LHCN-M2 (cell line): ENCODE data around the gene ZFR.

- RAMPAGE, long total RNA = no peak
Measured at GRCh38 chr5:32240728-32241356, 66.7 kb upstream of the GOLPH3 start.

GRCh38 chr5:32444405-32445196 is at the start of gene ZFR:
ZFR (minus strand) TSS chr5:32444740.
- RAMPAGE, long total RNA = start-site peak on the minus strand at chr5:32444716-32444743, 84 reads

DNA sequence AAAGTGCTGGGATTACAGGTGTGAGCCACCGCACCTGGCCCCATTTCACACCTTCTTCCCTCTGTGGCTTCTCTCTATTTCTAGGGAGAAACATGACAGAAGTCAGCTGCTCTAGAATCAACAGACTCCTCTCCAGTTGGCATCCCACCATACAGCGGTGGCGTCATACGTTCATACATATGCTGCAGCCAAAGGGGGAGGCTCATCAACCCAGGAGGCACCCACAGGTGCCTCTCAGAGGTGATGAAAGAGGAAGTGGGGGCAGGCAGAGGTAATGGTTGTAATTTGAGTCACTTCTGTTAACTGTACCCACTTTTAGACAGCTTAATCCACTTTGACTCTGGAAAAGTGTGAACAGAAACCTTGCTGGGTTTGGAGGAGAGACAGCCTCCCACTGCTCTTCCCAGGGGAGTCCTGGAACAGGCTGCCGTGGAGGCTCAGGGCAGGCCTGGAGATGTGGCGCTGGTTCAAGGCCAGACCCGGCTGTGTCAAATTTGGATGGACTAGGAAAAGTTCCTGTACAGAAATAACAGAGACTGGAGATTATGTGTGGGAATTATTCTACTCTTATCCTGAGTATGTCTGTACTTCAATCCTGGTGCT is 47.2 kb upstream of the SUB1 start:
- RAMPAGE, long total RNA = no peak

DNA sequence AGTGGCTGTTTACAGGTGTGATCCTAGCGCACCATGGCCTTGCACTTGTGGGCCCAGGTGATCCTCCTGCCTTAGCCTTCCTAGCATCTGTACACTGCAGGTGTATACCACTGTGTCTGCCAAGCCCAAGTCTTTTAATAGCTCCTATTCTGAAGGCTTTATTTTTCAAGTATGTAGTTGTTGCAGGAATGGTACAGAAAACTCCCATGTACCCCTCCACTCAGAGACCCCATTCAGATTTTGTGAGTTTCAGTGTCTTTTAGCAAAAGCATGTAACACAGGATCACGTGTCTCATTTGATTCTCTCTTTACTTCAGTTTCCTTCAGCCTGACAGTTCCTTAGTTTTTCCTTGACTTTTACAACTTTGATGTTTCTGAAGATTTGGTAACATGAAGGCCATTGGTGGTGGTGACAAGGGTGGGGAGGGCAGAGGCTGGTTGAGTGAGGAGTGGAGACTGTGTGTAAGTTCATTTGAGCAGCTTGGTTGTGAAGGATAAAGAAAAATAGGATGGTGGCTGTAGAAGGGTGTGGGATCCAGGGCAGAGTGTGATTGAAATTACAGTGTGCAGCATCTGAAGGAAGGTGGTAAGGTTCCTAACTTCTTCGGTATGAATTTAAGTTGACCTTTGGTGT is 20.3 kb downstream of the SUB1 start:
- RAMPAGE, long total RNA = no peak

DNA sequence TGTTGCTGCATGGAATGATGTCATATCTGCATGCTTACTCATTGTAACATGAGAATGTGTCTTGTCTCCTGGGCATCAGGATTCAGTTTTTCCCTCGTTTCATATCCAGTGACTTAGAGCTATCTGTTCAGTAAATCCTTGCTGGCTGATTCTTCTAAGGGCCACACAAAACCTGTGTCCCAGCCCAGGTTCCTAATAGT is 94.9 kb downstream of the NPR3 start:
- RAMPAGE, long total RNA = no peak

GRCh38 chr5:33229240-33229787 is 211.5 kb upstream of the TARS1 start:
- RAMPAGE, long total RNA = no peak

GRCh38 chr5:33287312-33287695 is 153.5 kb upstream of the TARS1 start:
- RAMPAGE, long total RNA = no peak

- RAMPAGE, long total RNA = no peak
Measured at GRCh38 chr5:33989251-33989782, 4.8 kb upstream of the SLC45A2 start.

DNA sequence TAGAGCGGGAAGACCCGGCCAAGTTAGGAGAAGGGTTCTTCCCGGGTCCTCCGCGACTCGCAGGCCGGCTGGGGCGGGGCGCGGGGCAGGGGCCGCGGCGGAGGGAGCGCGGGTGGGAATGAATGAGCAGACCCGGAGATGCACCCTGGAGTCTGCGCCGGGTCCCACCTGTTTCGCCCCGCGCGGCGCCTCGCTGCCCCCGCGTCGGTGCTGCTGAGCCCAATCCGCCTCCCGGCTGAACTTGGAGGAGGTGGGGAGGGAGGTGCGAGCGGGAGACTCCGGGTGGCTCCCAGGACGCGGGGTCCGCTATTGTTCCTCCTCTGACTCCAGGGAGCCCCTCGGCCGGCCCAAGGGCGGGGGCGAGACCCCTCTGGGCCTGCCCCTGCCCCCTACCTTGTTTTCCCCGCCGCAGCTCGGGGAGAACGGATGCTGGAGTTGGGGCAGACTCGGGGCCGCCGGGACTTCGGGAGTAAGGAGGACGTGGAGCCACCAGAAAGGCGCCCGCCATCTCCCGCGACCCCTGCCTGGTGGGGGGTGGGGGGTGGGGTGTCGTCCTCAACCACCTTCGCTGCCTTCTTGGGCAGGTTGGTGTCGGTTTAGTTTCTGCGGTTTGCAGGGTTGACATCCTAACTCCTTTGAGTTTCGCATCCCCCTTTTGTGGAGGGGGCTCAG is 718 bp downstream of the RAI14 start:
- RAMPAGE, long total RNA = no peak

- RAMPAGE, long total RNA = no peak
Measured at GRCh38 chr5:34709727-34710418, 53.7 kb downstream of the RAI14 start.

GRCh38 chr5:34937207-34937704 is 7.9 kb downstream of the DNAJC21 start:
- RAMPAGE, long total RNA = no peak

DNA sequence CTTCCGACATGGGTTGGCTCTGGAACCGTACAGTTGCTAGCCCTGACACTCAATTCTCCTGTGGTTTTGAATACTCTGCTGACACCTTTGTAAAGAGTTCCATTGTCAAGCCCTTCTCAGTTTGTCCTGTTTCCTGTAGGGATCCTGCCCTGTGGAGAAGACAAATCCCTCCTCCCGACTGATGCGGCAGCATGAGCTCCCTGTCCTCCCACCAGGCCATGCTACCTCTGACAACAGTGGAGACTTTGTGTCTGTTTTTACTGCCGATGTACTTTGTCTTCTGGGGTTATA is 57.8 kb downstream of the PRLR start:
- RAMPAGE, long total RNA = no peak

GRCh38 chr5:35198559-35199490 is 31.5 kb downstream of the PRLR start:
- RAMPAGE, long total RNA = no peak

GRCh38 chr5:35416424-35416739 is 186.1 kb upstream of the PRLR start:
- RAMPAGE, long total RNA = no peak

DNA sequence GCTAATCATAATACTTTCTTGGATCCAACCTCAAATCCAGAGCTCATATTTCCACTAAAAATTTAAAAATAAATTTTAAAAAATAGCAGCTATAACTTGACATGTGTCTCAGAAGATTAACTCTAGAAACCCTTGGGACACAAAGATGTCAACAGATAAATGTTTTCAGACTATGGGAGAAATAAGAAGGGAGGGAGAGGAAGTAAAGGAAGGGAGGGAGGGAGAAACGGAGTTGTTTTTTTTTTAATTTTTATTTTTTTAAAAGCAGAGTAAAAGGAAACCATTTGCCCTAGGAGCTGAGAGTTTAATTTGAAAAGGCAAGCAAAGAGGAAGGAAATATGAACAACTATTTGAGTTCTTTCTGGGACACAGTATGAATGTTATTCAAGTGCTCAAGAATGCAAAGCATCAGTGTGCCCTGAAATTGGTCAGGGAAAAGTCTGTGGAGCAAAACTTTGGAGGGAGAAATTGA is 75.7 kb upstream of the IL7R start:
- RAMPAGE, long total RNA = no peak

- RAMPAGE, long total RNA = no peak
Measured at GRCh38 chr5:35877131-35878321, 20.8 kb downstream of the IL7R start.

GRCh38 chr5:35924797-35925458 is 13.5 kb downstream of the CAPSL start:
- RAMPAGE, long total RNA = no peak

DNA sequence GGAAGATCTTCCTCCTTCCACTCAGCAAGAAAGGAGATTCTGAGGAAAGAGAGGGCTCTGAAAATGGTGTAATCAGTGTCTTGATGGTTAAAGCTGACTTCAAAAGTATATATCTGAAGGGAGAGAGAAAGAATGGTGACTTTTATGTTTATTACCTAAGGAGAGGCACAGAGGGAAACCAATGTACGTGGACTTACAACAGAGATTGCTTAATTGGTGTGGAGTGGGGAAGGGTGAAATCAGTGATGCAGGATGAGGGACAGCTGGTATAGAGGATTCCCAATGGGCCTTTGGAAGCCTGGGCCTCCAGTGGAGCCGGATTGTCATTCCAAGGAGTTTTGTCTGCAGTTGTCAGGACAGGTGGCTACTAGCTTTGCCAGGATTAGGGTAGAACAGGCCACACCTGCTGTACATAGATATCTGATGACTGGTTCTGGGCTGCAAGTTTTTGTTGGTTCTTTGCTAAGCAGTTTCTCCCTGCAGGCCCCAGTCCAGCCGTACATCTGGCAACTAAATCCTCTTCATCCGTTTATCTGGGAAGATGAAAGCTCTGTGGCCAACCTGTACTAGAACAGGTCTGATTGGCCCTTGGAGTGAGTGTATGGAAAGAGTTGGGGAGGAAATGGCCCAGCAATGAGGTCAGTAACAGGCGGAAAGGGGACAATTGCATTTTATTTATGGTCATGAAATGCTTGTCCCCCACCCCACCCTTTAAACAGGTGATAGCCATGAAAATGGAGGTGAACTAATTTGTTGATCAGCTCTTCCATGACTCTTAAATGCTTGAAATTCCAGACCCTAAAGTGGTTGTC is 4.3 kb downstream of the SKP2 start:
- RAMPAGE, long total RNA = no peak

DNA sequence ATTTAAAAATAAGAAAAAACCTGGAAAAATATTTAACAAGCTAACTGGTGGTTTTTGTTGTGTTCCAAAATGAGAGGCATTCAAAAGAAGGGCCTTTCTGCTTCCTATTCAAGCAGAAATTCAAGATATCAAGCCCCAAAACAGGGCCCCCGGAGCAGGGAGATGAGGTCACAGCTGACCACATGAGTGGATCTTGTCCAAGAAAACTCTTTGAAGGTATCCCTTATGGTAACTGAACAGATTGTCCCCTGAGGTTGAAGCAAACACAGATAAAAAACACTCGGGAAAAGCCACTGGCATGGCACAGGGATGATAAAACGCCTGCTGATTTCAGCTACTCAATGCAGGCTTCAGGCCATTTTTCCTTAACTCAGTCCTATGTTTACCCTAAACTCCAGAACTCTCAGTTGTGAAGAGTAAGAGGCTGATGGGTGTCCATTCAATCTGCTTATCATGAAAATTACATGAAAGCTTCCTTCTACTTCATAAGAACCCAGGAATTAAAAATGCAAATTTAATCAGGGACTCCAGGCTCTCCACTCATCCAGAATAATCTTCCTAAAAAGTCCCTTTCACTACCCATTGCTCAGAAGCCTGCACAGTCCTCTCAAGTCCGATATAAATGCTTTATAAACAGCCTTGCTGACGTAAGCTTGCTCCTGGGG is 36.0 kb upstream of the SLC1A3 start:
- RAMPAGE, long total RNA = no peak

DNA sequence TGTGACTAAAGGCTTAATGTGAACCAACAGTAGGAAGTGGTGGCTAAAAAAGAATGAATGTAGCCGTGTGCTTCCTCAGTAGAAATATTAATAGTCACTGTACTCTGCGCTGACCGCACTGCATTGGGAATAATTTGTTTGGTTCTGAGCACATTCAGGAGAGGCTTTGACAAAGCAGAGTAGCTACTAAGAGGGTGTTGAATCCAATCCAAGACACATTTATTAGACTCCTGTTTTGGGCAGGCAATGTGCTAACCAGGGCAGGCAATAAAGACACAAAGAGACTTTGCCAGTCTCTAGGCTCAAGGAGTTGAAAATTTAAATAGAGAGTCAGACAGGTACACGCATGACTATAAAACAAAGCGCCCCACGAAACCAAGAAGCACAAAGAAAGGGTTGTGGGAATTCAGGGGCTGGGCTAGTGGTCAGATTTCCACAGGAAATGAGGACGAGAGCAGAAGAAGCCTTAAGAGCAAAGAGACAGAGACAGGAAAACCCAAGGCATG is 51.4 kb downstream of the SLC1A3 start:
- RAMPAGE, long total RNA = no peak